ENCODE measurements around a stretch of chr9.

DNA sequence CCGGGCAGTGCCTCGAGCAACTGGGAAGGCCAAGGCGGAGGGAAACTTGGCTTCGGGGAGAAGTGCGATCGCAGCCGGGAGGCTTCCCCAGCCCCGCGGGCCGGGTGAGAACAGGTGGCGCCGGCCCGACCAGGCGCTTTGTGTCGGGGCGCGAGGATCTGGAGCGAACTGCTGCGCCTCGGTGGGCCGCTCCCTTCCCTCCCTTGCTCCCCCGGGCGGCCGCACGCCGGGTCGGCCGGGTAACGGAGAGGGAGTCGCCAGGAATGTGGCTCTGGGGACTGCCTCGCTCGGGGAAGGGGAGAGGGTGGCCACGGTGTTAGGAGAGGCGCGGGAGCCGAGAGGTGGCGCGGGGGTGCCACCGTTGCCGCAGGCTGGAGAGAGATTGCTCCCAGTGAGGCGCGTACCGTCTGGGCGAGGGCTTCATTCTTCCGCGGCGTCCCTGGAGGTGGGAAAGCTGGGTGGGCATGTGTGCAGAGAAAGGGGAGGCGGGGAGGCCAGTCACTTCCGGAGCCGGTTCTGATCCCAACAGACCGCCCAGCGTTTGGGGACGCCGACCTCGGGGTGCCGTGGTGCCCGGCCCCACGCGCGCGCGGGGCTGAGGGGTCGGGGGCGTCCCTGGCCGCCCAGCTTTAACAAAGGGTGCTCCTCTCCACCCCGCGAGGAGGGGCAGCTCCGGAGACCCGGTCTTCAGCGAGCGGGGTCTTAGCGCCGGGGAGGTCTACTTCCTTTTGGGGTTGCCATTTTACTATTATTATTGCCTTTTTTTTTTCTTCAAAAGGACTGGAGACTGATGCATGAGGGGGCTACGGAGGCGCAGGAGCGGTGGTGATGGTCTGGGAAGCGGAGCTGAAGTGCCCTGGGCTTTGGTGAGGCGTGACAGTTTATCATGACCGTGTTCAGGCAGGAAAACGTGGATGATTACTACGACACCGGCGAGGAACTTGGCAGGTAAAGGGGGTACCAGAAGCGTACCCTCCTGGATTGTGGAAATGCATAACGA is 825 bp downstream of the DAPK1 start:
- PRO-cap, result unidirectional peak, minus-strand start at position 170 of the sequence
- RAMPAGE, long total RNA, 4 experiments, result start-site peak on the plus strand in 2 of 4 experiments, centred at positions 425 to 935 of the sequence, 7 to 13 reads per replicate

GRCh38 chr9:87582015-87582510 is 84.4 kb downstream of the DAPK1 start:
- PRO-cap, result no peak
- RAMPAGE, long total RNA, 4 experiments, result no peak in any of the 4 experiments

DNA sequence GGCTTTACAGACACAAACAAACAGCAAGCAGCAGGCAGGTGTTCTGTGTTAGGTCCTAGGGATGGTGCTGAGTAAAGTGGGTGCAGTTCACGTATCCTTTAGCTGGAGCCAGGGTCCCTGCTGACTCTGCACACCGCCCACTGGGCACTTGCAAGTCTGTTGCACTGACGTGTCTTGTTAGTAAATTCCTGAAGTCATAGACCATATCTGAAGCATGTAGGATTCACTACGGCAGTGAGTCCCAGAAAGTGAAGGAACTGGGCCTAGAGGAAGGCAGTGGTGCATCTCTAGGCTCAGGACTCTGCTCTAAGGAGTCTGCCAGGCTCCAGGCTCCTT is 96.6 kb downstream of the DAPK1 start:
- PRO-cap, result no peak
- RAMPAGE, long total RNA, 4 experiments, result no peak in any of the 4 experiments

GRCh38 chr9:87613578-87614058 is 112.3 kb upstream of the CTSL start:
- PRO-cap, result no peak
- RAMPAGE, long total RNA, 4 experiments, result no peak in any of the 4 experiments

- PRO-cap, result no peak
- RAMPAGE, long total RNA, 4 experiments, result no peak in any of the 4 experiments
These were observed 110.2 kb upstream of the CTSL start for GRCh38 chr9:87615351-87616490.

GRCh38 chr9:87619363-87619871 is 106.5 kb upstream of the CTSL start:
- PRO-cap, result no peak
- RAMPAGE, long total RNA, 4 experiments, result no peak in any of the 4 experiments

GRCh38 chr9:87657154-87657688 is 68.7 kb upstream of the CTSL start:
- PRO-cap, result no peak
- RAMPAGE, long total RNA, 4 experiments, result no peak in any of the 4 experiments

DNA sequence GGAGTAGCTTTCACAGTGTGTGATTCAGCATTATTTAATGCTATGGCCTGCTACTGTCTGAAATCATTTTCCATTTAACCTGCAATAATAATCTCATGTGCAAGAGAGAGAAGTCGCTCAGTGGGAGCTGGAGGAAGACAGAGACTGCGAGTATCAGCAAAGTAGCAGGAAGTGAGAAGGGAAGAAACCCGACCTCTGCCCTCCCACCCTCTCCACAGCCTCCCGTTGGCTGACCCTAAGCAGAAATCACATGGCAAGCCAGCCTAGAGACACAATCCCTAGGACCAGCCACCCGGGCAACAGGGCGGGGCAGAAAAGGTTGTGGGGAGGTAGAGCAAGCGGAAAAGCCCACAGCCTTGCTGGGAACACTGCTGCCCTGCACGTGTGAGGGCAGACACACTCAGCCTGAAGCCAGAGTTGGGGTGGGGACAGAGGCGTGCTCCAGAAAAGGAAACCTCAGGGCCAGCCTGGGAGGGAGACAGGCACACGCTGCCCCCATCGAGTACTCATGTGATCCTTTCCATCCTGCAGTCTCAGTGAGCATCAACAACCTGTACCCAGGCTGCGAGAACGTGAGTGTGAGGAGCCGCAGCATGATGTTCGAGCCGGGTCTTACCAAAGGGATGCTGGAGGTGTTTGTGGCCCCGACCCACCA is 39.8 kb upstream of the CTSL start:
- PRO-cap, result no peak
- RAMPAGE, long total RNA, 4 experiments, result no peak in any of the 4 experiments

DNA sequence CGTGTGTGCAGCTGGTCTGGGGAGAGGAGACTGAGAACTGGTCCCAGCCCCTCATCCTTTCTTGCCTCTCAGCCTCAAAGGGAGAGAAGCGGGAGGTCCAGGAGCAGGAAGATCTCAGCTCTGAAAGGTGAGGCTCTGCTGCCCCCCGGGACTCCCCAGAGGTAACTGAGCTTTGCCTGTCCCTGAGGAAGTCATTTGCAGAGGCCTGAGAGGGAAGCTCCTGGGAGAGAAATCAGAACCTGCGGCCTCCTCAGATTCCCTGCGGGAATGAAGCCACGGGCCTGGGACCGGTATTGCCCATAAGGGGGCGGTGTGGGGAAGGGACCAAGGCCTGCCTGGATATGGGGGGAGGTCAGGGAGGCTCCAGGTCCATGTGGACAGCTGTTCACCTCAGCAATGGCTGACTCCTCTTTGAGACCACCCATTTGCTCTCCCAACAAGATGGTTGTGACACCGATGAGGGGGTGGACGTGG is 1.3 kb downstream of the SPATA31E1 start:
- PRO-cap, result no peak
- RAMPAGE, long total RNA, 4 experiments, result no peak in any of the 4 experiments

- PRO-cap, result no peak
- RAMPAGE, long total RNA, 4 experiments, result no peak in any of the 4 experiments
These were observed 60.0 kb upstream of the SPATA31C2 start for GRCh38 chr9:88198166-88198874.

DNA sequence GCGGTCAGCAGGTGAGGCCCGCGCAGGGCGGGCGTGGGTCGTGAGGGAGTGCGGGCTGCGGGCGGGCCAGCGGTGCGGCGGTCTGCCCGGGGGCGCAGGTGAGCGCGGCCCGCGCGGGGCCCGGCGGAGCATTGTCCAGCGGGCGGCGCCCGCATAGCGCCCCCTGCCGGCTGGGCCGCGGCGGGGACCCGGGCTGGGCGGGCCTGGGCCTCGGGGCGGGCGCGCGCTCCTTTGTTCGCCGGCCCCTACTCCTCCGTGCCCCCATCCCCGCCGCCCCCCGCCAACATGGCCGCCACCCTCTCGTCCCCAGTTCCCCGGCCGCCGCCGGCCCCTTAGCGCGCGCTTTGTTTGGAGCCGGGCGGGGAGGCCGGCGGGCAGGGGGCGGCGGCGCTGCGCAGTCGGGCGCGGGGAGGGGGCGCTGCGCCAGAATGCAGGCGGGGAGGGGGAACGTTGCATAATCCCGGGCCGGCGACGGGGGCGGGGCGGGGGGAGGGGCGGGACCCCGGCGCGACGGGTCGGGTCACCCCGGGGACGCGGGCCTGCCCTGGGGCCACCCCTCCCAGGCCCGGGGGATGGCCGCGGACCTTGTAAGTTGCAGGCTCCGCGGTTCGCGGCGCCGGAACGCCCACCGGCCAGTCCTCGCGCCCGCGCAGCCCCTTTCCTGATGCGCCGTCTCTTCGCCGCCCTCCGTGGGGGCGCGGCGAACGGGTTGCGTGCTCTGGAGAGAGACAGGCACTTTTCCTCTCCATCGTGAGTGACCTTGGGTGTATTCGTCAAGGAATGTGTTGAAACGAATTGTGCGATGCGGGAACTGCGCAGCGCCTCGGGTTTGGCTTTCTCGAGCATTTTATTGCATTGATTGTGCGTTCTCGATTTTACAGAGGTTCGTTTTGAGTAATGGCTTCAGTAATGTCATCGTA is 544 bp downstream of the SPIN1 start:
- PRO-cap, result bidirectional peak, plus-strand start at position 191 of the sequence, minus-strand start at position 155 of the sequence; bidirectional peak, plus-strand start at position 793 of the sequence, minus-strand start at position 663 of the sequence
- RAMPAGE, long total RNA, 4 experiments, result no peak in any of the 4 experiments

- PRO-cap, result no peak
- RAMPAGE, long total RNA, 4 experiments, result no peak in any of the 4 experiments
These were observed 39.9 kb downstream of the NXNL2 start for GRCh38 chr9:88574955-88575268.

- PRO-cap, result no peak
- RAMPAGE, long total RNA, 4 experiments, result no peak in any of the 4 experiments
These were observed 67.8 kb upstream of the S1PR3 start for GRCh38 chr9:88923536-88923811.

DNA sequence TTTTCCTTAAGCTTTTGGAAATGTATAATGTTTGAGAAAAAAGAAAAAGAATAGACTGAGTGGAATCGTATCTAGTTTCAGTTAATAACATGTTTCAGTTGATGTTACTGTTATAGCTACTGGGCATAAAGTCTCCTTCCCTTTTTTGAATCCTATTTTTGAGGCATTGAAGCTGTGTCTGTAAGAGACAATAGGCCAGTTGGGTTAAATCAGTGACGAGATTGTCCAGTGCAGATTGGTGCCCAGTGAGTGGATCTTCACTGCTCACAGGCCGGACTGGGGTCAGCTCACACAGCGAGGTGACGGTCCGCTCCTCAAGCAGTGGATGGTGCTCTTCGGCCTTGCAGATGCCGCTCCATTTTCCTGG is 2.3 kb downstream of the S1PR3 start:
- PRO-cap, result no peak
- RAMPAGE, long total RNA, 4 experiments, result no peak in any of the 4 experiments

GRCh38 chr9:89036221-89036634 is 45.0 kb downstream of the S1PR3 start:
- PRO-cap, result no peak
- RAMPAGE, long total RNA, 4 experiments, result no peak in any of the 4 experiments

- PRO-cap, result unidirectional peak, minus-strand start at chr9:89310510; unidirectional peak, minus-strand start at chr9:89310687; unidirectional peak, minus-strand start at chr9:89310802
- RAMPAGE, long total RNA, 4 experiments, result no peak in any of the 4 experiments
These were observed 606 bp upstream of the CKS2 start for GRCh38 chr9:89310093-89311084.

GRCh38 chr9:89427097-89427637 is 70.7 kb downstream of the SEMA4D start:
- PRO-cap, result no peak
- RAMPAGE, long total RNA, 4 experiments, result start-site peak on the minus strand in 3 of 4 experiments, at chr9:89427258-89427777 at its widest, 12 to 27 reads per replicate

DNA sequence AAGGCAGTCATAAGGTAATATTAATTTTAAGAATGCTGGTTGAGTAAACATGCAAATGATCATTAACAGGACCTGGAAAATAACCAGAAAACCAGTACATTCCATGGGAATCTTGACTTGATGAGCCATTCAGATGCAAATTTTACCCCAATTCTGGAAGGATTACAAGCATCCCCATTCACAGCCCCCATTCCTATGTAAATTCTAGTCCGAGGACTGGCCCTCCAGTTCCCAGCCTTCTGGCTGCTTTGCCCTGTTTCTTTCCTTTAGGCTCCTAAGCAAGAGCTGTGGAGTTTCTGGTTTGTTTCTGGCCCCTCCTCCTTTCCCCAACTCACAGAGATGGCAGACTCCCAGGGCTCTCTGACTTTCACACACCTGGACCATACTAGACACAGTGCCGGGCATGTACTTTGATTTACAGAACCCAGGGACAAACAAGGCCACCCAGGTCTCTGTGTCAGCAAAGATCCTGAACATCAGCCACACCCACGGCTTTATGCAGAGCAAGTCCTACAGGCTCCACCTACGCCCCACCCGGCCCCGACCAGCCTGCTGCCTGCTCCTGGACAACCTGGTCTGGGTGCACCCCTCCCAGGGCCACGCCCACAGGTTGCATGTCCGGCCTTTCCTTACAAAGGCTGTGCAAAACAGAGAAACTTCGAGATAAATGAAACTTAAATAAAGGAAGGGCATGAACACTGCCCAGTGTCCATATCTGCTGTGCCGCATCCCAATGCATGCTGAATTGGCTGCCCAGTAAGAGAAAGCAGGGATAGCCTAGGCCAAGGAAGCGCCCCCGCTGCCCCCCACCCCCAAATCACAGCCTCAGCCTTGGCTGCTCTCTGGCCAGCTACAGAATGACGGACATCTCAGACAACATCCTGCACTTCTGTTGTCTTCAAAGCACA is 62.5 kb downstream of the SEMA4D start:
- PRO-cap, result no peak
- RAMPAGE, long total RNA, 4 experiments, result no peak in any of the 4 experiments

GRCh38 chr9:89471406-89471816 is 26.5 kb downstream of the SEMA4D start:
- PRO-cap, result no peak
- RAMPAGE, long total RNA, 4 experiments, result no peak in any of the 4 experiments

DNA sequence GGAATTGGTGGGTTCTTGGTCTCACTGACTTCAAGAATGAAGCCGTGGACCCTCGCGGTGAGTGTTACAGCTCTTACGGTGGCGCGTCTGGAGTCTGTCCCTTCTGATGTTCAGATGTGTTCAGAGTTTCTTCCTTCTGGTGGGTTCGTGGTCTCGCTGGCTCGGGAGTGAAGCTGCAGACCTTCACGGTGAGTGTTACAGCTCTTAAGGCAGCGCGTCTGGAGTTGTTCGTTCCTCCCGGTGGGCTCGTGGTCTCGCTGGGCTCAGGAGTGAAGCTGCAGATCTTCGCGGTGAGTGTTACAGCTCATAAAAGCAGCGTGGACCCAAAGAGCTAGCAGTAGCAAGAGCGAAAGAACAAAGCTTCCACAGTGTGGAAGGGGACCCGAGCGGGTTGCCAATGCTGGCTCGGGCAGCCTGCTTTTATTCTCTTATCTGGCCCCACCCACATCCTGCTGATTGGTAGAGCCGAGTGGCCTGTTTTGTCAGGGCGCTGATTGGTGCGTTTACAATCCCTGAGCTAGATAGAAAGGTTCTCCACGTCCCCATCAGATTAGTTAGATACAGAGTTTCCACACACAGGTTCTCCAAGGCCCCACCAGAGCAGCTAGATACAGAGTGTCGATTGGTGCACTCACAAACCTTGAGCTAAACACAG is 18.3 kb downstream of the SEMA4D start:
- PRO-cap, result no peak
- RAMPAGE, long total RNA, 4 experiments, result start-site peak on the minus strand in 2 of 4 experiments, centred at positions 400 to 554 of the sequence, 13 to 19 reads per replicate